Measurements from ENCODE around the gene IZUMO2.

GRCh38 chr19:49680461-49681142, 3.5 kb downstream of the PRMT1 start:
- PRO-cap = no peak

- PRO-cap = no peak
These were observed 3.7 kb upstream of the ADM5 start for GRCh38 chr19:49685661-49686153.

GRCh38 chr19:49717520-49717918, 26.6 kb downstream of the CPT1C start:
- PRO-cap = no peak

GRCh38 chr19:49817000-49817723, 927 bp upstream of the MED25 start:
- PRO-cap = unidirectional peak, plus-strand start at chr19:49817627

- PRO-cap = unidirectional peak, minus-strand start at chr19:49851468; unidirectional peak, minus-strand start at chr19:49851678; bidirectional peak, plus-strand start at chr19:49851777, minus-strand start at chr19:49851678; unidirectional peak, minus-strand start at chr19:49851820
These were observed 15.9 kb downstream of the PNKP start for GRCh38 chr19:49851375-49852025.

DNA sequence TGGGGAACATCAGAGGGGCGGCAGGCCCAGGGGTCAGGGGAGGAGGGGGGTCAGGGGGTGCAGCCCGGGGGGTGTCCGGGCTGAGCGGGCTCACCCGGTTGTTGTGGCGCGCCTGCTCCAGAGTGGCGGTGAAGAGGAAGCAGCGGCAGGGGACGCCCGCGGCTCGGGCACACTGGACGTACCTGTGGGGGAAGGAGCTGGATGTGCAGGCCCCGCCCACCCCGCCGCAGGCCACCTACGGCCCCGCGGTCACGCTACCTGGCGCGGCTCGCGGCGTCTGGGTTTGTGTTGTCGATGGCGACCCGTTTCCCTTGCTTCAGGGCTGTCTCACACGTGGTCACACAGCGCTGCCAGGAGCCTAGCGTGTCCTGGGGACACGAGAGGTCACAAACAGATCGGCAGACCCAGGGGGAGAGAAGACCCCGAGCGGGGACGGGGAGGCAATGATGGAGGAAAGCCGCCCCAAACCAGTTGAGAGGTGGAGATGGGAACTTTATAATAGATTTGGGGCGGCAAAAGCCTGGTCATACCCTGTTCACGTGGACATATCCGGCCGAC, 5.8 kb downstream of the PNKP start:
- PRO-cap = no peak

DNA sequence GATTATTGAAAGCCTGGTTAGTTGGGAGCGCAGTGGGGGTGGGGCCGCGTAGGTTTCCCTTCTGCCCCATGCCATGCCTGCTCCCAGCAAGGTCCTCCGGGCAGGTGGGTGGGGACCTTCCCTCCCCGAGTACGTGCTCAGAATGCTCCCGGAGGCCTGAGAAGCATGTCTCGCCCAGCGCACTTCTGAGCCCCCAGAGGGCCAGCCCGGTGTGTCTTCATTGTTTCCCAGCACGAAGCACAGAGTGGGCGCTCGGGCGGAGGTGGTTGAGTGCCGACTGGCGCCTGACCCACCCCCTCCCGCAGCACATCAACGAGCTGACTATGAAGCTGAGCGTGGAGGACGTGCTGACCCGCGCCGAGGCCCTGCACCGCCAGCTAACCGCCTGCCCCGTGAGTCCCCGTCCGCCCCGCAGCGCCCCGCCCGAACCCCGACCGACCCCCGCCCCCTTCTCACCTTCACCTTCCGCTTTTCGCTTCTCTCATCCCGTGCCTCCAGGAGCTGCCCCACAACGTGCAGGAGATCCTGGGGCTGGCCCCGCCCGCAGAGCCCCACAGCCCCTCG, 8.7 kb downstream of the IL4I1 start:
- PRO-cap = no peak

GRCh38 chr19:49922822-49923832, 5.9 kb upstream of the ATF5 start:
- PRO-cap = no peak

DNA sequence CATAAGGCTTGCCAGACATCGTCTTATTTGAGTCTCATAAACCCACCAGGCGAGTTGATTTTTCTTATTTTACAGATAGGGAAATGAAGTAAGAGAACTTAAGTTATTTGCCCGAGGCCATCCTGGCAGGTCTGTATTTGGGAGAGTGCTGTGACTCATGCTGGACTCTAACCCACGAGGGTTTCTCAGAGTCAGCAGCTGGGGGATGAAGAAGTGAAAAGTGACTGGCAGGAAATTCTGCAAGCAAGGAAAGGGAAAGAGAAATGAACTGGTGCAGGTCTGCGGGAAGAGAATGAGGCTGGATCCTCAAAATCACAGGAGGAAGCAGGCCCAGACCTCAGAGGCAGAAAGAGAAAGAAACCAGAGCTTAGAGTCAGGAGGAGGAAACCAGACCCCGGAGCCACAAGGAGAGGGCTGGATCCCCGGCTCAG, 423 bp upstream of the ATF5 start:
- PRO-cap = unidirectional peak, plus-strand start at position 246 of the sequence

GRCh38 chr19:49969266-49969717, 8.3 kb upstream of the SIGLEC11 start:
- PRO-cap = no peak

DNA sequence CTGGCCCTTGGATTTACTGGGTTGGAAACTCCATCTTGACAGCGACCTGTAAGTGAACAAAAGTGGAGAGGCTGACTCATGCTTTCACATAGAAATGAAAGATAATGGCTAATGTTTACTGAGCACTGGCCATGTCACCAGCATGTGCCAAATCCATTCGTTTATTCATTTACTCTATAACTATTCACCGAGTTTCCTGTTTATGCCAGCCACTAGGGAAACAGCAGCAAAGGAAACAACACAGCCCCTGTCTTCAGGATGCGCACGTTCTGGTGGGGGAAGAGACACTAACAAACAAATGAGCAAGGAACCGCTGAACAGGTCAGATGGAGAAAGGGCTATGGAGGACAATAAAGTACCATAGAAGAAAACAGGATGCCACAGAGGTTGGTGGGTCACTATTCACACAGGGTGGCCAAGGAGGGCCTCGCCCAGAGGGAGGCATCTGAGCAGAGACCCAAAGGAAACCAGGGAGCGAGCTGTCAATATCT, 4.5 kb downstream of the VRK3 start:
- PRO-cap = no peak

GRCh38 chr19:50099004-50099307, 64.1 kb downstream of the IZUMO2 start:
- PRO-cap = no peak

- PRO-cap = no peak
These were observed at the start of gene IZUMO2 for GRCh38 chr19:50162908-50163539. IZUMO2 (minus strand) TSS chr19:50163281.

GRCh38 chr19:50168697-50169321, 5.7 kb upstream of the IZUMO2 start:
- PRO-cap = no peak

DNA sequence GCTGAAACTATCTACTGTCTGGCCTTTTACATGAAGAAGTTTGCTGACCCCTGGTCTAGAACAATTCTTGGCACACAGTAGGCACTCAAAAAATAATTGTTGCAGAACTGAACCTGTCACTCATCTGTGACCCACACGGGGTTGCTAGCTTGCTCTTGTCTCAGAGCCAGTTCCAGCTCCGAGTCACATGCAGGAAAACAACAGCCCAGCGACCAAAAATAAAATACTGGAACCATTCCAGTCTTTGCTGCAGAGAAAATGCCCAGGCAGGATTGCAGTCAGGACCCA, 4.8 kb upstream of the MYH14 start:
- PRO-cap = no peak

DNA sequence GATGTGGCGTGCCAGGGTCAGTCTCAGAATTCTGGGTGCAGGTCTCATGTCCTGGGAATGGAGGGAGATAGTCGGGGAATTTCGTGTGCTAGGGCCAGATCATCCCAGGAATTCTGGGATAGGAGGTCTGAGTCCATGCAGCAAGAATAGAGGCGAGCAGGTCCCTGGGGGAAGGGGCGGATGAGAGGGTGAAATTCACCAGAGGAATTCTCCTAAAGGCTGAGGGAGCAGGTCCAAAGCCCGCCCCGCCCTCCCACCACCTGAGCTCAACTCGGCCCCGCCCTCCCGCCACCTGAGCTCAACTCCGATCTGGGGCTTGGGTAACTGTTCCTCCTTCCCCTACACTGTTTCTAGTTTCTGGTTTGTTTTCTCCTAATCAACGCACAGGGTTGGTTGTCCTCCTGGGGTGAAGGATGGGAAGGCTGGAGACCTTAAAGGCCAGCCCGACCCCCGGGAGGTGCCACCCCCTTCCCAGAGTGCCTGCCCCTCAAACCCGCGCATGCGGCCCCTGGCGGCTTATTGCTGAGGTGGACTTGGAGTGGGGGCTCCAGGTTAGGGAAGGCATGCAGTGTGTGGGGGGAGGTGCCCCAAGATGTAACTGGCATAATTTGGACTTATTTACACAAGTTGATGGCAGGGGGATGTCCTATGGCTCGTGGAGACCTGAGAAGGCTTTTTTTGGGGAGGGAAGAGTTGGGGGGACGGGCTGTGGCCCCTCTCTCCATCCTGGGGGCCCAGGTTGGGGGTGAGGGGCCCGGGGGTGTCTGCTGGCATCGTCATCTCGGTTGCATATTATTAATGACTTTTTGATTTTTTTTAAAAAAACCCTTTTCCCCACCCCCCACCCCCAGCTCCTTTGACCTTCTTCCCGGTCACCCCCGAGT, 15.0 kb downstream of the KCNC3 start:
- PRO-cap = no peak

- PRO-cap = unidirectional peak, minus-strand start at chr19:50333531; unidirectional peak, plus-strand start at chr19:50333914
These were observed 4.2 kb upstream of the KCNC3 start for GRCh38 chr19:50333026-50334160.

DNA sequence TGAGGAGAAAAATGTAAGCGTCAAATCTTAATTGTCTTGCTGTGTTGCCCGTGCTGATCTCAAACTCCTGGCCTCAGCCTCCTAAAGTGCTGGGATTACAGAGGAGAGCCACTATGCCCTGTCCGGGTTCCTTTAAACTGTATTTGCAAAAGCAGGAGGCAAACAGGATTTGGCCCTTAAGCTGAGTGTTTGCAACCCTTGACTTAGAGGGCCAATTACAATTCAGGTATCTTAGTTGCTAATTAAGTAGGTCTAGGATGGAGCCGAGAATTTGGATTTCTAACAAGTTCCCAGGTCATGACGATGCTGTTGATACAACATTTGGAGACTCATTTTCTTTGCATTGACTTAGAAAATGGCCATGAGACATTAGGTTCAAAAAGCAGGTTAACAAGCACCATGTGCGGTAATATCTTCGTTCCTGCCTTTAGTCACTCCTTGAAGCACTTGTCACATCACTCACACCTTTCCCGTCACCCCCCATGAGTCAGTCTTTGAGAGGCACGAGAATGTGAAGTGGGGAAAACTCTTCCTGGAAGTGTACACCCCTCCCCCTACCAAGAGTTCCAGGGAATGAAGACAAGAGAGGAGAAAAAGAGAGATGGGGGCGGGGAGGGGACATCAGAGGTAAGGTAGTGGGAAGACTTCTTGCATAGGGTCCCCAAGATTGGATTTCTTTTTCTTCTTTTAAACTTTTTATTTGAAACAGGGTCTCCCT, 2.6 kb downstream of the NAPSA start:
- PRO-cap = no peak

DNA sequence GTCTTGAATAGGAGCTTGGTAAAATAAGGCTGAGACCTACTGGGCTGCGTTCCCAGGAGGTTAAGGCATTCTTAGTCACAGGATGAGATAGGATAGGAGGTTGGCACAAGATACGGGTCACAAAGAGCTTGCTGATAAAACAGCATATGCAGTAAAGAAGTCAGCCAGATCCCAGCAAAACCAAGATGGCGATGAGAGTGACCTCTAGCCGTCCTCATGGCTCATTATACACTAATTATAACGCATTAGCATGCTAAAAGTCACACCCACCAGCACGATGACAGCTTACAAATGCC, 1.7 kb upstream of the NR1H2 start:
- PRO-cap = no peak

- PRO-cap = no peak
These were observed 615 bp downstream of the POLD1 start for GRCh38 chr19:50384826-50385097.

Measured in anterior vena cava (tissue), 1 donor.